ENCODE results near the gene CCDC18.

- RRBS, result 3% methylated on average over 13 of the region's 31 CpGs
Observed at GRCh38 chr1:91501207-91501863, 684 bp downstream of the CDC7 start.

- RRBS, result no CpG with 5 or more reads among the region's 15 CpGs
Observed at GRCh38 chr1:91571707-91572648, 71.3 kb downstream of the CDC7 start.

DNA sequence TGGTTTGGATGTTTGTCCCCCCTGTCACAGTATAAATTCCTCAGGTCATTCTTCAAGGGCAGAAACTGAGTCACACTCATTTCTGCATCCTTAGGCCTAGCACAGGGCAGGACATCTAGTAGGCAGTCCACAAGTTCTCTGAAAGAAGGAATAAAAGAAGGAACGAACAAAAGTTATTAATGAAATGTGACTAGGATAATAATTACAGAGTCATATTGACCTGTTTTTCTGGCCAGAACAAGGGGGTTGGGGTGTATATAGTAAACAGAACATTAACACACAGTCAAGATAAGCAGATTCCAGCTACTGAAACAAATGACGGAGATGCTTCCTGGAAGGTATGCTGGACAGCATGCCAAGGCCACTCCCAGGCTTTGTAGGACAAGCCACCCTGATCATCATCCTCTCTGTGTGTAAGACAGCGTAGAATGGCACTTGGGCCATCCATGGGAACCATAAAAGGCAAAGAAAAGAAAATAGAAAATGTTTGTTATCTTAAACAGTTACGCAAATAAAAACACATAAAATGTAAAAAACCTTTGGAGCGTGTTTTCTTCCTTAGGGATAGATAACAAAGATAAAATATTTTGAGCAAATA is 120.7 kb downstream of the TGFBR3 start:
- RRBS, result no CpG with 5 or more reads among the region's 5 CpGs

DNA sequence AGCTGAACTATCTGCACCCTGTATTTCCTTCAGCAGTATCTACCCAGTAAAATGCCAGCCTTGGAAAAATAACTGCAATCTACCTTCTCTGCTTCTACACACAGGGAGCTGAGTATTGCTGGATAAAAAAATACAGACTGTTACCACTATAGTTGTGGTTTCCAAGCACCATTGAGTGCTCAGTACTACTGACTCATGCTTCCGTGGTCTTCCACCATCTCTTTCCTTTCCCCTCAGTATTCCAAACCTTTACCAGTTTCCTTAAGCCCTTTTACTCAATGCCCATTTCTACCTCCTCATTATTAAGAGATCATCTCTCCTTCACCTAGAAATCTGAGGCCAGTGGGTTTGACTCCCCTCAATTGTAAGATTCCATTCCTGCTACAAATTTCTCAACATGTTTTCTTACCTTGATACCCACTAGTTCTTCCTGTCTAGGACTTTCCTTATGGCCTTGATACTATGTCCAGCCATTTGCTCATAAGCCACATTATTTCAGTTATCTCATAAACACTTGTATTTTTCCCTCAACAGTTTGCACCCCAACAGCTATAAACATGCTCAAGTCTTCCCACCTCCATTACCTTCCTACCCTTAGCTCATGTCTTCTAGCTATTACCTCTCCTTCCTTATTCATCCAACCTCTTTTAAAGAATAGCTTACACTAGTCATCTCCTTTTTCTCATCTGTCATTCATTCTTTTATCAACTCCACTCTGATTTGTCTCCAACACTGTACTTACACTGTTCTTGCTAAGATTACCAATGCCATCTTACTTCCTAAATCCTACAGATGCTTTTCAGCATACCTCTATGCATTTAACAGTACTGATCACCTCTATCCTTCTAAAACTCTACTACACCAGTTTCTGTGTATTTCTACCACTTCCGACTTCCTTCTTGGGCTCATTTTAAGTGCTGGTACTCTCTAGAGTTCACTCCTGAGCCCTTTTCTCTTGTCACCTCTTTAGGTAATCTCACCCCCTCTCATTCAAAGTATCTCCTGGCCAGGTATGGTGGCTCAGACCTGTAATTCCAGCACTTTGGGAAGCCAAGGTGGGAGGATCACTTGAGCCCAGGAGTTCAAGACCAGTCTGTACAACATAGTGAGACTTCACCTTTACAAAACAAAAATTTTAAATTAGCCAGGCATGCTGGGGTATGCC is 23.5 kb downstream of the GLMN start:
- RRBS, result no CpG with 5 or more reads among the region's 2 CpGs

GRCh38 chr1:92583682-92584406 is 97.1 kb upstream of the GFI1 start:
- RRBS, result no CpG with 5 or more reads among the region's 6 CpGs

DNA sequence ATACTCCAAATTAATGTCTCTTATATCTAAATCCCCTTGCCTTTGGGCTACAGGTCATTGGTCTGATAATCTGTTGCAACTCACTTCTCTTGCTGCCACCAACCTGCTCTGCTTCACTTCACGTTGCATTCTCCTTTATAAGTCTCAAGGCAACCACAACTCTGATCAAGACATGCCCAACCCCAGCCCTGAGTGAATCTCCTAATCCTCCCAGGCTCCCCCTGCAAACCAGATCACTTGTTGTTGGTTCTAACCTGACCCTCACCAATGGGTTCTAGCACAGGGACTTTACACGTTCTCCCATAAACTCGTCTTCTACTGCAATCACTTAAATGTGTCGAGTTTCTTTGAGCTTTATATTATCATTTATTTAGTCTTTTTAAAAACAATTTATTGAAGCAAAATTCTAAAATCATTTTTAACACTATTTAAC is 139.1 kb downstream of the EVI5 start:
- RRBS, result no CpG with 5 or more reads among the region's 4 CpGs

DNA sequence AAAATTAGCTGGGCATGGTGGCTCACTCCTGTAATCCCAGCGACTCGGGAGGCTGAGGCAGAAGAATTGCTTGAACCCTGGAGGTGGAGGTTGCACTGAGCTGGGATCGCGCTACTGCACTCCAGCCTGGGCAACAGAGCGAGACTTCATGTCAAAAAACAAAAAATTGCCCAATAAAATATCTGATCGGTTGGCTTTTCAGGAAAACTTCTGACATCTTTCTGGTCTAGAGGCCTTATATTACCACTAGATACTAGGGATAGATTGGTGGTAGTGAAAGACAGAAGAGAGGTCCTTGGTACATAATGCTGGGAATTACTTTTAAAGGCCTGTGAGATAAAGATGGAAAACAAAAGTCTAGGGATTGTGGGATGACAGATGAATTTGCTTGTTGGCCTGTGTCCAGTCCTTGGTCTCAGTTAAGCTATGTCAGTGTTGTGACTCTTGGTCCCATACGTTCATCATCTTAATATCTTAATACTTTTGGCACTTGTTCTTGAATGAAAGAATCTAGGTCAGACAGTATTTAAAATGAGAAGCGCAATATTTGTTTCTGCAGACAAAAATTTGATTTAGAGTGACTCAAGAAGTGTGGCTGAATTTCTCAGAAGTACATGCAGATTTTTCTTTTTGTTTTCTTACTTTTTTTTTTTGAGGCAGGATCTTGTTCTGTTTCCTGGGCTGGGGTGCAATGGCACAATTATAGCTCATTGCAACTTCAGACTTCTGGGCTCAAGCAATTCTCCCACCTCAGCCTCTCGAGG is 7.5 kb downstream of the RPL5 start:
- RRBS, result no CpG with 5 or more reads among the region's 9 CpGs

- RRBS, result no CpG with 5 or more reads among the region's 6 CpGs
Observed at GRCh38 chr1:92950825-92951738, 10.2 kb downstream of the DIPK1A start.

DNA sequence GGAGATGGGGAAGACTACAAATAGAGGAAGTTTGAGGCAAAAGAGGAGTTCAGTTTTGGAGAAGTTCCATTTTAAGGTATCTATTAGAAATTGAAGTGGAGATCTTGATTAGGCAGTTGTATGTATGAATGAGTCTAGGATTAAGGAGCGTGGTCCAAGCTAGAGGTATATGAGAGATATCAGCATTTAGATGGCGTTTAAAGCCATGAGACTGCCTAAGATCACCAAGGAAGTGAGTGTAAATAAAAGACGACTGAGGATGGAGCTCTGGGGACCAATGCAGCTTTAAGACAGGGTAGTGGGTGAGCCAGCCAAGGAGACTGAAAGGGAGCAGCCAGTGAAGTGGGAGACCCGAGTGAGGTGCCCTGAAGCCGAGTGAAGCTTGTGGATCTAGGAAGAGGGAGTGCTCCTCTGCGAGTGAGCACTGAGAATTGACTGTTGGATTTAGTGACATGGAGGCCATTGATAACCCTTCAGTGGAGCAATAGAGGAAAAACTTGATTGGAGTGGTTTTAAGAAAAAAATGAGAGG is 2.0 kb upstream of the DIPK1A start:
- RRBS, result no CpG with 5 or more reads among the region's 6 CpGs

DNA sequence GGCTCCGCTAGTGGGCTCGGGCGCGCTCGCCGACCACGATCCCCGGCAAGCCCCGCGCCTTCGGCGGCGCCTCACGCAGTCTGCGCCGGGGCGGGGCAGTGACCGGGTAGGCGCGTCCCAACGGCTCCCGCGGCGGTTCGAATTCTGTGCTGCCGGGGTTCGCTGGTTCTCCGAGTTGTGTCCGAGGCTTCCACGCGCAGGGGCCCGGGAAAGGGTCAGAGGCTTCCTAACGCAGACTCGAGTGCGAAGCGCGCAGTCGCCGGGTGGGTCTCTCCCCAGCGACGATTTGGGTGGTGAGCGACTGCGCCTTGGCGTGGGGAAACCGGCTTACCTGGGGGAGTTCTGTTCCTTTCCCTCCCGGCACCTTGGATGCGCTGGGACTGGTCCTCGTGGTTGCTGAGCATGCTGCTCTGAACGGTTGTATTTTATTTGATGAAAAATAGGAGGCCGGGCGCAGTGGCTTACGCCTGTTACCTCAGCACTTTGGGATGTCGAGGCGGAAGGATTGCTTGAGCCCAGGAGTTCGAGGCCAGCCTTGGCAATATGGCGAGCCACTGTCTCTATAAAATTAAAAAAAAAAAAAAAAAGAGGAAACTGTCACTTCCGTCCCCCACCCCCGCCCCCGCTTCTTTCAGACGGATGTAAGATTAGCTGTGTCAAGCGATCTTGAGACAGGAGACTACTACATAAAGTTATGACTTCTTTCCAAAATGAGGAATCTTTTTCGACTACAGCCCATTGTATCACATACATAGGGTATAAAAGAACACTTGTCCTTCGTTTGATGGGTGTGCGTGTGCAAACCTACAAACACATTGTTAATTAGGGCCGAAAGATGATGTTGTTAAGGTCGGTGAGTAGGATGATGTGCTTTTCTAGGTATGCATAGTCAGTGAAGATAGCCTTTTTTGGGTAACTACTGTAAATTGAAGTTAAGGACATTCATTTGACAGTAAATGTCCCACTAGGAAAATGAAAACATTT is at the start of gene CCDC18:
Gene CCDC18, plus strand, starts transcription at position 135 of the 984 bp plus-strand sequence.
- RRBS, result 2% methylated on average over 49 of the region's 66 CpGs

DNA sequence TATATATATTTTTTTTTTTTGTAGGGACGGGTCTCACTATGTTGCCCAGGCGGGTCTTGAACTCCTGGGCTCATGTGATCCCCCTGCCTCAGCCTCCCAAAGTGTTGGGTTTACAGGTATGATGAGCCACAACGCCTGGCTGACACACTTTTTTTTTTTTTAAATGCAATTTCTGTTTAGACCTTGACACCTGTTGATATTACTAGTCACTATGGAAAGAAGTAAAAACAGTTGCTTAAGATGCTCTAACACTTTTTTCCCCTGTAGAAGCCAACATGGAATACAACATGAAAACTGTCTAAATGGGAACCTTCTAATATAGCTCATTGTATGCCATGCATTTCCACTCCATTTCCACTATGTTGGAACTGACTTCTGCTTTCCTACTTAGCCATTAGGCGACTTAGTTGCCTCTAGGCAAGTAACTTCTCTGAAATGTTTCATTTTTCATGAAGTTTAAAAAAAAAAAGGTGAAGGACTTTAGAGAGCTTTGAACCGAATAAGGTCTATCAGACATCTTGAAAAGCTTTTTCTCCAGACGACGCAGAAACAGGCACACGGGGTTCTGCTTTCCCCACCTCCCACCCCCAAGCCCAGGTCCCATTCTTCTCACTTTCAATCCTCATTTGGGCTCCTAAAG is 717 bp upstream of the DR1 start:
- RRBS, result no CpG with 5 or more reads among the region's 8 CpGs

- RRBS, result 3% methylated on average over 7 of the region's 27 CpGs
Observed at GRCh38 chr1:93449002-93449865, 1.3 kb downstream of the FNBP1L start.

- RRBS, result no CpG with 5 or more reads among the region's 3 CpGs
Observed at GRCh38 chr1:93488527-93489078, 40.7 kb downstream of the FNBP1L start.

DNA sequence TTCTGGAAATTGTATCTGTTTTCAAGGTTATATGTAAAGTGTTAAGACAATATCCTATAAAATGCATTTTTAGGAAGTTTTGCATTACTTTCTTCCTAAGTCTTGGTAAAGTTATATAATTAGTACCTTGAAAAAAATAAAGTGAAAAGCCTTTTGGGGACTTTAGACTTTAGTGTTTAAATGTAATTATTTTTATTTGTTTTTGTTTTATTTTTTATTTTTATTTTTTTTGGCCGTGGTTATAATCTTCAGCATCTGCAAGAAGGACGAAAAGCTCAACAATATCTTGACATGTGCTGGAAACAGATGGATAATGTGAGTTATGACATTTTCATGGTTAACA is 76.1 kb downstream of the FNBP1L start:
- RRBS, result no CpG with 5 or more reads among the region's 2 CpGs

- RRBS, result no CpG with 5 or more reads among the region's 8 CpGs
Observed at GRCh38 chr1:93628215-93629148, 53.2 kb downstream of the BCAR3 start.

DNA sequence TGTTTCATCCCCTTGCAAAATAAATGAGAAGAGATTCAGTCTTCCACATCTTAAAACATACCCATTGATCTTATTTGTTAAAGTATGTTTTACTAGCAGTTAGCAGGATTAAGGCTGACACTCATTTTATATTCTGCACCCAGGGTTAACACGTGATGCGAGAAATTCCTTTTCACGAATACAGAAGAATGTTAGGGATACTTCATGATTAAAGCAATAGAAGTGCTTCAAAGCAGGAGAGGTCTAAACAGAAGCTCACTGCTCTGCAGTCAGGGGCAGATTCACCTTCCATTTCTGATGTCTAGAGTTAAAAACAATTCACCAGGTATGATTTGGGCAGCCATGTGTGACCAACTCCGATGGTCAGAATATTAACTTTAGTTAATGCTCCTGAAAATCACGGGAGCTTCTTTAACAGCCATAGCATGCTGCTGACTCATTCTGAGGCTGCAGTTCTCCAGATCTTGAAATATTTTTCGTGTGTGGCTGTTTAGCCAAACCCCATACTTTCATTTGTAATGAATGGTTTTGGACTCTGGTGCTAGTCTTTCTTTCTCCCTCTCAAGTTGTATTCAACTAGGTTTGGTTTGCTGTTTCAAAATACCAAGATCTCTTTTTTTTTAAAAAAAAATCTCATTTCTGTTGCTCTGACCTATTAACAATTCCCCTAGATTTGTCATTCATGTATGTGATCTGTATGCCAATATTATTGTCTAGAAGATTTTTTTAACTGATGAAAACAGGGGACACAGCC is 19.6 kb downstream of the BCAR3 start:
- RRBS, result no CpG with 5 or more reads among the region's 6 CpGs

DNA sequence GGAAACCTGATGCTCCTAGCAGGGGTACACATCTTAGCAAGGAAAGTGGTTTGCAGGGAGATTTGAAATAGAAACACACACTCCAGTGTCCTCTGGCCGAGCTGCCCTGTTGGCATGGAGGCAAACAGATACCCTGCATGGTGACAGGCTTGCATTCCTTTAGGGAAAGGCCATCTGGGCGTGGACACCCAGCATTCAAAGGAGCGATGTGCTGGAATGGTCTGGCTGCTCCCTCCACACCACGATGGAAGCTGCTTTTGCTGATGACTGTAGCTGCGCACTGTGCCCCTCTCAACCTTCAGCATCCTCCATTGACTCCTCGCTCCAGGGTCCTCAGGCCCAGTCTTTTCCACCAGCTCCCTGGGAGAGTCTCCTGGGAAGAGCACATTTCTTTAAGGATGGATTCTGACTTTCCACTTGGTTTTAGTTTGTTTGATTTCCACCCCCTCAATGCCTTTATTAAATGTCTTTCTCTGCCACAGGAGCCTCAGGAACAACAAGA is 41.6 kb upstream of the BCAR3 start:
- RRBS, result no CpG with 5 or more reads among the region's 6 CpGs

- RRBS, result no CpG with 5 or more reads among the region's 6 CpGs
Observed at GRCh38 chr1:93758896-93759485, 77.4 kb upstream of the BCAR3 start.

DNA sequence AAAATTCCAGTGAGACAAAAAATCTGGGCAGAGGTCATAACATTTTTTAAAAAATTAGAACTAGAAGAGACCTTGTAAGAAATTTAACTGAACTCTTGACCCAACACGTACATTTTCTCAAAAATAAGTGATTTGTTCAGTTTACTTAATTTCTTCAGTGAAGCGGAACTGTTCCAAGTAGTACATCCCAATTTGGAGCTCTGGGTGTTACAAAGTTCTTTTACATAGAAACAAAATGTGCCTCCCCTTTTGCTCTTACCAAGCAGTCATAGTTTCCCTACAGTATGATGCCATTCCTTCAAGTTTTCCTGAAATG is 2.3 kb downstream of the GCLM start:
- RRBS, result no CpG with 5 or more reads among the region's 2 CpGs

DNA sequence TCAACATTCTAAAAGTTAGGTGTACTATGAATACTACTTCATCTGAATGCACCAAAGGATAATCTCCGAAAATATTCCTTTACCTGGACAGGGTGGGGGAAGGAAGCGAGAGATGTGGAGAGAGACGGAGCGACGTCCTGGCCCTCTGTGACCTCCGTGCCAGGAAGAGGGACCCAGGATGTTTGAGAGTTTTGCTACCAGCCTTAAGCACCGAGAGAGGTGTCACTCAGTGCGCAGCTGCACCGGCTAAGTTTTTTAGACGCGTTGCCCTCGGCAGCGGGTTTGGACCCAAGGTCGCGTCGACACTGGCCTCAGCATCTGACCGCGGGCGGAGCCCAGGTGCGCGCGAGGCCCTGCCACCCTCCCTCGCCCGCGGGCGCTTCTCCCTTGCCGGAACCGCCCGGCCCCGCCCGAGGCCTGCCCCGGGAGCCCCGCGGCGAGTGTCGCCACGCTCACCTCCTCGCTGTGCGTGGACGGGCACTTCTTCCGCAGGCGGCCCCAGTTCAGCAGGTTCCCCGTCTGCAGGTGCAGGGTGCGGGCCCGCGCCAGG is 573 bp downstream of the GCLM start:
- RRBS, result no CpG with 5 or more reads among the region's 46 CpGs

All from GM19240 (cell line).